Neural progenitor cell (in vitro differentiated cells): ENCODE measurements around the genes RYK and AMOTL2.

GRCh38 chr3:133476681-133477451 lies 77.0 kb downstream of the BFSP2 start:
- RAMPAGE, long total RNA, result no peak

GRCh38 chr3:133477595-133477985 lies 77.7 kb downstream of the BFSP2 start:
- RAMPAGE, long total RNA, result no peak

DNA sequence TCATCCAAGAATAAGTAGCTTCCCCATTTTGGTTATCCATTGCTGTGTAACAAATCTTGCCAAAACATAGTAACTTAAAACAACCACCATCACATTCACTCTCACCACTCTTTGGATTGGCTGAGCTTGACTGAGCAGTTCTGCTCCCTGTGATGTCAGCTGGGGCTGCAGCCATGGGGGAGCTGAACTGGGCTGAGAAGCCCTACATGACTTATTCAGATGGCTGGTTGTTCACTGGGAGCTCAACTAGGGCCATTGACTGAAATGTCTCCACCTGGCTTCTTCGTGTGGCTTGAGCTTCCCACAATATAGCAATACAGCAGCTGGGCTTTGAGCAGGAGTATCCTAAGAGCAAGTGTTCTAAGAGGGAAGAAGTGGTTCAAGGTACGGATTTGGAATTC lies 36.8 kb upstream of the CDV3 start:
- RAMPAGE, long total RNA, result no peak

GRCh38 chr3:133659004-133659203 lies 2.8 kb downstream of the TOPBP1 start:
- RAMPAGE, long total RNA, result no peak

- RAMPAGE, long total RNA, result no peak
Measured at GRCh38 chr3:133742271-133743293, 3.6 kb upstream of the TF start.

DNA sequence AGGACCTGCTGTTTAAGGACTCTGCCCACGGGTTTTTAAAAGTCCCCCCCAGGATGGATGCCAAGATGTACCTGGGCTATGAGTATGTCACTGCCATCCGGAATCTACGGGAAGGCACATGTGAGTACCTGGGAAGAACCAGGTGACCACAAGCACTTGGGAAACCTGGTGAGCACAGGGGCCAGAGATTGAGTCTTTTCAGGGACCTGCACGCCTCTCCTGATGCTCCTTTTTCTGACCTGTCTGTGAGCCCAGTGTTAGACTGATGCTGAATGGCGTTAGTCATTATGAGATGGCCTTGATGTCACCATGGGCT lies 11.6 kb downstream of the TF start:
- RAMPAGE, long total RNA, result no peak

DNA sequence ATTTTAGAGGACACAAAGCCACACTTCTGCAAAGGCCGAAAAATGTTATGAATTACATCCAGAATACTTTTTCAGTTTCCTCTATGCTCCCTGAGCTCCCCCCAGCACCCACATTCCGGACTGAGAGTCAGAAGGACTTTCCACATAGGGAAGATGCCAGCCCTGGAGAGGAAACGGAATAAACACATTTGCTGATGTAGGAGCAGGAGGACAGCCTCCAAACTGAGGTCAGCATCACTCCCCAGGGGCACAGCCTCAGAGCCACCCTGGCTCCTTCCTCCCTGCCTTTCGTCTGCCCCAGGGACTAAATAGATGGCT lies 22.6 kb upstream of the SLCO2A1 start:
- RAMPAGE, long total RNA, result no peak

- RAMPAGE, long total RNA, result no peak
Measured at GRCh38 chr3:134069530-134070169, 39.9 kb upstream of the SLCO2A1 start.

DNA sequence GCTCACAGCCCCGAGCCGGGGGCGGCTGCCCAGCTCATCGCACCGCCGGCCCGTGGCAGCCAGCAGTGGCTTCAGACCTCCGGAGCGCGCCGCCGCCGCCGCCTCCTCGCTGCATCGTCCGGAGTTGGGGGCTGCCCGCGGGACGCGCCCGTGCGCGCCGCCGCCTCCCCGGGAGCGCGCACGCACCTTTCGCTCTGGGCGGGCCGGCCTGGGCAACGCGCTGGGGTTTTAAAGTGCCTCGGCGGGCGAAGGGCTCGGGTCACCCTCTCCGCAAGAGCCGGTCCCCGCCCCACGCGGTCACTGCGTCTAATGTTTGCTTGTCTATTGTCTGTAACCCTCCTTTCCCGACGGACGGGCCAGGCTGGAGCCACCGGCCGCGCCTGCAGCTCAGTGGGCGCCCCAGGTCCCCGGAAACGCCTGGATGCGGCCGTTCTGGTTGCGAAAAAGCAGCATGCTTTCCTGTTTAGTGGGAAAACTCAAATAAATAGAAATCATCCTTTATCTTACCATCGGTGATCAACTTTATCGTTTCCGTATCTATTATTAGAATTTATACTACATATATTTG lies at the start of gene RYK:
RYK (minus strand) TSS at position 133 of the 568 bp plus-strand sequence.
- RAMPAGE, long total RNA, result no peak

DNA sequence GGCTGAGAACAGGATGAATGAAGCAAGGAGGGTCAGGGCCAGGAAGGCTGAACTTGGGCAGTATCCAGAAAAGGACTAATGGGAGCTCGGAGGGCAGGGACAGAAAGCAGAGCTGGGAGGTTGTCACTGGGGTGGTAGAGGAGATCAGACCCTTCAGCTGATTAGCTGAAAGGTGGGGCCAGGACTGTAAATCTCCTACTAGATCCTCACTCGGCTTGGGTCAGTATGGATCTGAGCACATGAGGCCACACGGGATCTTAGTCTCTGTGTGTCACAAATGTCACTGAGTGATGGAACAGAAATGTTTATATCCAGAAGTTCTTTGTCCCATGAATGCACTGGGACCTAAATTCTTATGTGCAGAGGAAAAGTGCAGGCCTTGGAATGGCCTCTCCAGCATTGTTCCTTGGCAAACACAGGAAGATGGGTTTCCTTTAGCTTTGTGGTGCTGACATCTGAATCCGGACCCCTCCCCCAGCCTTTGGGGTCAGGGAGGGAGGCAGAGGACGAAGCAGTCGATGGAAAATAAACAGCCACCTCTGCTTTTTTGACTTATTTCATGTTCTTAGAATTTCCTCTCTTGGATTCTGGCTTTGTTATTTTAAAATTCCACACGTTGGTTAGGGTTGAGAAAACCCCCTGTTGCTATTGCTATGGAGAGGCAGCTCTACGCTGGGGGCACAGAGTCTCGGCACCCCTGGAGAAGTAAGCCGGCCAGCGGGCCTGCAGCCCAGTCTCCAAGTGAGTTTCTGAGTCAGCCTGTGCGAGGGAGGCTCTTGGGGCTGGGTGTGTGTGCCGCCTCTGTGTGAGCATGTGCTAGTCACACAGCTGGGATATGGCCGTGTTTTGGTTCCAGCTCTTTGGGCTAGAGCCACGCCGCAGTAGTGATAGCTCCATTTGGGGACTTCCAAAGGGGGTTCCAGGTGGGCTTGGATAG lies 59.1 kb downstream of the AMOTL2 start:
- RAMPAGE, long total RNA, result no peak

GRCh38 chr3:134326677-134327834 lies 47.2 kb downstream of the AMOTL2 start:
- RAMPAGE, long total RNA, result no peak

- RAMPAGE, long total RNA, result no peak
Measured at GRCh38 chr3:134328103-134328563, 46.1 kb downstream of the AMOTL2 start.

- RAMPAGE, long total RNA, result no peak
Measured at GRCh38 chr3:134361439-134361871, 12.8 kb downstream of the AMOTL2 start.

- RAMPAGE, long total RNA, result no peak
Measured at GRCh38 chr3:134374313-134374832, at the start of gene AMOTL2. AMOTL2 (minus strand) TSS chr3:134374447.

GRCh38 chr3:134535470-134535789 lies 49.6 kb downstream of the CEP63 start:
- RAMPAGE, long total RNA, result no peak

GRCh38 chr3:134797177-134797593 lies 2.1 kb downstream of the EPHB1 start:
- RAMPAGE, long total RNA, result no peak

DNA sequence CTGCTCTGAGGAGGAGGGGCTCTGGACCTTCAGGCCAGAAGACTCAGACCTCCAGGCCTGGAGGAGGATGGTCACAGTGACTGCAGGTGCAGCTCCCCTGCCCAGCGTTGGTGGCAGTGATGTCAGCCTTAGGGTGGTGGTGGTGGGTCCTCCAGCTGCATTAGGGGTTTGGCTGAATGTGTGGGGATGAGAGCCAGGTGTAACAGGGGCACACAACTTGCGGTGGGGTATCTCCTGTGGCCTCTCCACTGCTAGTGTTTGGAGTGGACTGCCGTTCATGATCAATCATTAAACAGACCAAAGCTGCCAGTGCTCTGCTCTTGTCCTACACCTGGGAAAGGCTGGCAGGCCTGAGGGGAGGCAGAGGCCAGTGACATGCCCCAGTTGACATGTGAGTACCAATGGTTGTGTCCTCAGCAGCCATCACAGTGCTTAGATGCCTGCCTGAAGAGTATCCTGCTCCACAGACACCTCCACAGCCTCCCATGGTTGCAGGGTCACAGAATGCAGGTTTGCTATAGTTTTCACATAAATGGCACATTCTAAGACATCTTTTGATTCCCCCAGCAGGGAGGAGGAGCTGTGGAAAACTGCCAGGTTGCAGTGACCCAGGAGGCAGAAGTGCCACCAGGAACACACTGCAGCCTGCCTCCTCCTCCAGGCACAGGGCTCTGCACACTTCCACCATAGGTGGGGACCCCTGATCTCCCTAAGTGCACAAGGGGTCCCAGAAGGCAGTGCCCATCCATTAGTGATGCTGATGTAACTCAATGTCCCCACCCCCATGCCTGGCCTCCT lies 348.4 kb downstream of the EPHB1 start:
- RAMPAGE, long total RNA, result no peak

- RAMPAGE, long total RNA, result no peak
Measured at GRCh38 chr3:135147488-135148077, 352.5 kb downstream of the EPHB1 start.

DNA sequence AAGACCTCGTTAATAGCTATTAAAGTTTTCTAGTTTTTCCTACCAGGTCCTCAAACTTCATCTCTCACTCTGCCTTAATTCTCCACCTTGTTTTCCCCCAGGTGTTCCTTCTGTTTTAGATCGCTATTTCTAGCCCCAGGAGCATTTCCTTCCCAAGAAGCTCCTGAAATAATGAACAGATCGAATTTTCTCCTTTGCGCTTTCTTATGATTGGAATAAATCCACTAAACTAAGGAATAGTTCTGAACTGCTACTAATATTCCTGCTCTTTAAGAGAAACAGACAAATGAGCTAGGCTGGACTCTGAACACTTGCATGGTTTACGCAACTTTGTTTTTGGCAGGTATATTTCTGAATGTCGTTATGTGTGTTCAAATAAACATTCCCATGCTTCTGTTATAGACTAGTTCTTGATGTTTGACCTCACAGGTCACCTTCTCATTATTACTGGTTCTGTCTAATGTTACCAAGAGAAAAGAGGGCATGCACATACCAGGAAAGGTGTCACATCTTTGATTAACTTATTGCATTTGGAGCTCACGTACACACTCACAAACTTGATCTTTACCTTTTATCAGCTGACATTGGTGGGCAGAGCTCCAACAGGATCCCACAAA lies 418.1 kb downstream of the EPHB1 start:
- RAMPAGE, long total RNA, result no peak

- RAMPAGE, long total RNA, result no peak
Measured at GRCh38 chr3:136932262-136932822, 25.4 kb upstream of the IL20RB start.